ENCODE measurements around a stretch of chr6.

DNA sequence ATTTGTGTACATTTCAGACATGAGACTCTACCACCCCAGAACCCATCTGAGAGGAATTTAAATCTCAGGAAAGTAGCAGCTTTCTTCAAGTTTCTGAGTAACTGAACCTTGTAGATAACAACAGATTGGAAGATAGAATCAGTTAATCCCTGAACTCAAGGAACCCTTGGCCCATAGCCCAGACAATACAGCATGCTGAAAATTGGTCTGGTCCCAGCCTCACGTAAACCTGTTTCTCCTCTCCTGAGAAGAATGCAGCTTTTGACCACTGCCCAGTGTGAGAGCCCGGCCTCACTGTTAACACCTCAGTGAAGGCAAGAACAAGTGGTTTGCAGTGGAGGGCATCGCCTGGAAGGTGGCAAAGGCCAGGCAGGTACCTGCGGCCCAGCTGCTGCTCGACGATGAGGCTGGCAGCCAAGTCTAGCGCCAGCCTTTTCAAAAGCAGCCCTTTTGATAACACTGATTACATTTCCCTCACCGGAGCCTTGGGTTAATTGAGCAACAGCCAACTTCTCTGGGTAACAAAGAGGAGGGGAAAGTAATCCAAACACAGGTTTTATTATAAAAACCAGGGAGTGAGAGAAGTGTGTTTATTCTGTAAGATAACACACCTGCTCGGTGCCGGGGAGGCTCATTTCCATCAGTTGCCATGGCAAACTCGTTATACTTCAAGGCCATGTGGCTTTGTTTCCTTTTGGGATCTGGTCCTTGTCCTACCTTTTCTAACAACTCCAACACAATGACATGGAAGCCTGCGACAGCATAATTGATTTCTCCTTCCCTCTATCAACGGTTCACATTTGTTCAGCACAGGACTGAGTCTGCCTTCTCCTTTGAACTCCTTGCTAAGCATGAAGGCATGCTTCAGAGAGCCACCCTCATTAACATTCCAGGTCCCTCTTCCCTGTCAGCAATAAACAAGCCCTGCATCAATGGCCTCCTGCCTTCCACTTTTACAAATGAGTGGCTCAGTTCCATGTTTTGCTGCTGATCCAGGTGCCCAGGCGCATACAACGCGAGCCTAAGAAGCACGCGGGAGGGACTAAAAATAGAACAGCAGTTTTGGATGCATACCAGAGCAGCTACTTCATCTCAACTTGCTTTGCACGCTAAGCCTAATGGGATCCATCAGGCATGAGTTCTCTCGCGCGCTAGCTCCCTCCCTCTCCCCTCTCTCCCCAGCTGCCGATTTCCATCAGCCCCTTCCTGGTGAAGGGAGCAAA, 53.8 kb downstream of the TRAF3IP2 start:
- RRBS = no CpG with 5 or more reads among the region's 23 CpGs

DNA sequence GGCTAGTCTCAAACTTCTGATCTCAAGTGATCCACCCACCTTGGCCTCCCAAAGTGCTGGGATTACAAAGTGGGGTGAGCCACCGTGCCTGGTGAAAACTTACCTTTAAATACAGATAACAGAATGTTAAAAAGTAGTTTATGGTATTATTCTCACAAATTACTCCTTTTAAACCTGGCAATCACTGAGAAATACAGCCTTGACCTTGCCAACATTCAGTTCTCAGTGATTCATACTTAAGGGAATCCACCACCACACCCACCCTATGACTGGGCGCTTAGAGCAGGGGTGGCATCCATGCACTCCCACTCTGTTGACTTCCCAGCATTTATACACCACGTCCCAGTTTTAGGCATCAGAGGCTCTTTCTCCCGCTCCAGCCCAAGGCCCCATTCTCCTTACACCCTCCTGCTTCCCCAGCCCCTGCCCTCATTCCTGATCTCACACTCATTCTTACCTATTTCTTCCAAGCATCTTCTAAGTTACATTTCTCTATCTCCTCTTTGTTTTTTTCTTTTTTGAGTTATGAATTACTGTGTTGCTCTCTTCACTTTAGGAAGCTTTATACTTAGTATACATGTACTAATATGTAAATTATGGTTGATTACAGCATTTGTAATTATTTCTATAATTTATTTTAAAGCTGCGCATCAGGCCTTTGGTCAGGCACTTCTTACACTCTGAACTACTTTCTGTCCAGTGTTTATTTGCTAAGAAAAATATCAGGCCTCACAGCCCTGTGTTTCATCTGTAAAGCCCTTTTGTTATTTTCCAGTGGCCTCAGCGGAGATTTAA, 16.2 kb downstream of the TRAF3IP2 start:
- RRBS = no CpG with 5 or more reads among the region's 6 CpGs

GRCh38 chr6:111597540-111598058, 8.1 kb downstream of the TRAF3IP2 start:
- RRBS = no CpG with 5 or more reads among the region's 4 CpGs

GRCh38 chr6:111608952-111609434, 3.3 kb upstream of the TRAF3IP2 start:
- RRBS = no CpG with 5 or more reads among the region's 6 CpGs

DNA sequence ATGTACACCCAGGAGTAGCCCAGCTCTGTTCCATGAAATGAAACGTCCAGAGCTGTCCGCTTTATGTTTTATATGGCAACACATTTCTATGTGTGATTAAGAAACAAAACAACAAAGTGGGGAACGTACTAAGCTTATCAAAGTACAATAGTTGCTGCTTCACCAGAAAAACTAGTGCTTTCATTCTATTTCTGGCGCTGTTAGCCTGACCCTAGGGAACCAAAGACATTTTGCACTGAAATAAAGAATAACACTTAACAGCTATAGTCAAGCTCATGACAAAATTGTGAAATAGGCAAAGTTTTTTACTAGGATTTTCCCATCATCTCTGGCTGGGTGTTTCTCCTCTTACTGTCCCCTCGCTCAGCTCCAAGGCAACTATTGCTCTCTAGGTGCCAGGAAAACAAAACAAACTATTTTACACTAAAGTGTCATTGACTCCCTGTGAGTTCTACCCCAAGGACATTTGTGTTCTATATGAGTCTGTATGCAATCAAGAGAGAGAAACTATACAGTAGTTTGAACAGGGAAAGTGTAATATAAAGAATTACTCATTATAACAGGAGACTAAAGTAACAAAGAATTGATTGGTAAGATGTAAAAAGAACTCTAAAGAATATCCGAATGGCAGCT, 22.9 kb upstream of the TRAF3IP2 start:
- RRBS = no CpG with 5 or more reads among the region's 6 CpGs

DNA sequence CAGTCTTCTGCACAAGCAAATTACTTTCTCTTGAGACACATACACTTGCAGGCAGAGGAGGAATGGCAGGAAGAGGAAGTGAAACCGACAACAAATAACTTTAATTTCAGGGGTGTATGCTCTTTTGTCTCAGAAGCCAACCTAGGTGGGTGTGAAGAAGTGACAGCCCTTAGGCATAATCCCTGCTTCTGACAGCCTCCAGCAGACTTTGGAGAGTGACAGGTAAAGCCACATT, 118.8 kb upstream of the TRAF3IP2 start:
- RRBS = no CpG with 5 or more reads among the region's 1 CpG

DNA sequence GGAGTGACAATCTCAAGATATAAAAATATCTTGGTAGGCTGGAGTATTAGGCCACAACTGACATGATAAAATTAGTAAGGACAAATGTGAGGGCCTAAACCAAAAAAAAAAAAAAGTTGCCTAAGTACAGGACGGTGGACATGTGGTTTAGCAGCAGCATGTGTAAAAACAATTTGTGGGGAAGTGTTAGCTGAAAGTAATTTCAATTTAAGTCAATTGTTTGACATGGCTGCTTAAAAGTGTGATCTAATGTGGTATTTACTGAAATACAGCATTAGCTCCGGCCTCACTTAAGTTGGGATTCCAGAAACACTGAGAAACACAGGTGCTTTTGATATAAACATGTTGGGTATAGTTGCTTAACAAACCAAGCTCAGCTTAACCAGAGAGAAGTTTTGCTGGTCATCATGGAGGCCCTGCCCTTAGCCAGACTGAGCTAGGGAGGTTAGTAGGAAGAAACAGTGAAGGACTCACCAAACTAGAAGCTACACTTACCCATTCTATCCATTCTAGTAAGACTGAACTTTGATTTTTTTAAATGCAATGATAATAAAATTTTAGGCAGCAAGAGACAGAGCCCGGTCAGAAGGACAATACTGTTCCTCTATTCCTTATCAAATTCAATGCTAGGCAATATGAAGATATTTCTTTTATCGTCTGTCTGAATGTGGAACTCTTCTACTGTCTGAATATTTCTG, 119.6 kb downstream of the FYN start:
- RRBS = no CpG with 5 or more reads among the region's 4 CpGs

GRCh38 chr6:111869929-111870577, 3.2 kb downstream of the FYN start:
- RRBS = no CpG with 5 or more reads among the region's 7 CpGs

GRCh38 chr6:111870642-111871095, 2.6 kb downstream of the FYN start:
- RRBS = no CpG with 5 or more reads among the region's 6 CpGs

GRCh38 chr6:111950737-111951237, 77.5 kb upstream of the FYN start:
- RRBS = no CpG with 5 or more reads among the region's 8 CpGs

- RRBS = no CpG with 5 or more reads among the region's 6 CpGs
Measured at GRCh38 chr6:112016391-112016846, 37.5 kb upstream of the CCN6 start.

GRCh38 chr6:112018474-112019420, 35.2 kb upstream of the CCN6 start:
- RRBS = no CpG with 5 or more reads among the region's 12 CpGs

GRCh38 chr6:112044907-112045387, 9.0 kb upstream of the CCN6 start:
- RRBS = no CpG with 5 or more reads among the region's 4 CpGs

DNA sequence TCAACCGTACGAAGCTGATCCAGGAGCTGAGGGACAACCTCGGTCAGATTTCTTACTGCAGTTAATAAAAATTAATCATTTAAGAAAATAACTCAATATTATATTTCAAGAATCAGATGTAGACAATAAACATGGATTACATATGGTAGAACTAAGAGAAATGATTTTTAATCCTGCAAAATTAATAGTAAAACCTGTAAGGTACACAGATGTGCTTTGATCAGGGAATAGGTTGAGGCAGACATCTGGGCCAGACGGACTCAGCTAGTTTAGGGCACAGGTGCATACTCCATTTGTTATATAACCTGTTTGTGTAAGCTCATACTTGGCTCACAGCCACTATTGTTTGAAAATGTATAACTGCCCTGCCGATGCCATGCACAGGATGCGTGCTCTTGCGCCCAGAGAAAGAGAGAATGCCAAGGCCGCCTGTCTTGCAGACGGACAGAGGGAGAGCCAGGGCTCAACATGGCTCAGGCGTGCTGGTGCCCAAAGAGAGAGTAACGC, 57.5 kb downstream of the FAM229B start:
- RRBS = no CpG with 5 or more reads among the region's 11 CpGs

DNA sequence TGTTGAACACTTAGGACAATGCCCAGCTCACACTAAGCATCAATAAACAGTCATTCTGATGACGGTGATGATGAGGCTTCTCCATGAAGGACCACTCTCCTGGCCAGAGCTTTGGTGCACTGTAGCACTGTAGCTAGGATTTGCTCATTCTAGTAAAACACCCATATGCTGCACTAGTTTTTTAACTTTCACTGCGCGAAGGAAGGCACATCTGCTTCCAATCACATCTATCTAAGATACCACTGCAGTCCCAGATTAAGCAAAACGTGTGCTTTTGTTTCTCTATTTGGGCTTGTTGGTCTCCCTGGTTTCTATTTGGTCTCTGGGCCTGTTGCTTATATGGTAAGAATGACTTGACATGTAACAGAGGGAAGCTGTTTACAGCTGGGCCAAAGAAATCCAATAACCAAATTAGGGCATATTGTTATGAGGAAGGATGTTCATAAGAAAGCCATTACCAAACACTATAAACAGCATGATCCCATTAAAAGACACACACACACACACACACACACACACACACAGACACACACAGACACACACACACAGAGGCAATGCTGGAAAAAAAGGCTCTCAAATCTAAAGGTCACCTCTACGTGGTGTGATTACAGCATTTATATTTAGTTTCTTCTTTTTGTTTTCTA, 62.4 kb downstream of the FAM229B start:
- RRBS = no CpG with 5 or more reads among the region's 5 CpGs

GRCh38 chr6:112222929-112223510, 31.3 kb downstream of the LAMA4 start:
- RRBS = no CpG with 5 or more reads among the region's 3 CpGs

GRCh38 chr6:112231480-112232024, 22.8 kb downstream of the LAMA4 start:
- RRBS = no CpG with 5 or more reads among the region's 4 CpGs

GRCh38 chr6:112253296-112253867, 985 bp downstream of the LAMA4 start:
- RRBS = no CpG with 5 or more reads among the region's 9 CpGs

GRCh38 chr6:112279425-112280232, 25.3 kb upstream of the LAMA4 start:
- RRBS = no CpG with 5 or more reads among the region's 3 CpGs

- RRBS = no CpG with 5 or more reads among the region's 8 CpGs
Measured at GRCh38 chr6:113360931-113361750, 496.0 kb upstream of the MARCKS start.

Data from GM19239 (cell line).